Measurements from ENCODE around the genes RAB17 and RBM44.

DNA sequence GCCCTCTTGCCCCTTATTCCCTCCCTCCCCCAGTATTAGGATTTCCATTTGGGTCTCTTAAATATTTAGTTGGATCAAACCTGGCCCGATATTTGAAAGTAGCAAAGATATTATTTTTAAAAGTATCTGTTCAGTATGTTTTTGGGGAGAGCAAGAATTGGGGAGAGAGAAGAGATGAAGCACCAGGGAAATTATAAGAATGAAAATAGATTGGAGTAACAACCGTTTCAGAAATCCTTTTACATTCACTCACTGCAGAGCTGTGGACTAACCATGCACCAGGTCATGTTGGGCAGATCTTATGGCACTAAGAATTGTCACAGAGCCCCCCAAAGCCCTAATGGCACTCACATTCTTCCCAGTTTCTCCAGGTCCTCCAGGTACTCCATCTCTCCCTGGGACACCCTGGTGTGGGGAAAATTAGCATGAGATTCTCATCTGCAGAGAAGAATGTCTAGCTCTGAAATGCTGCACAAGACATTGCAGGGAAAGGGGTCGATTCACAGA lies 56.9 kb downstream of the COL6A3 start:
- RRBS: no CpG with 5 or more reads among the region's 3 CpGs

DNA sequence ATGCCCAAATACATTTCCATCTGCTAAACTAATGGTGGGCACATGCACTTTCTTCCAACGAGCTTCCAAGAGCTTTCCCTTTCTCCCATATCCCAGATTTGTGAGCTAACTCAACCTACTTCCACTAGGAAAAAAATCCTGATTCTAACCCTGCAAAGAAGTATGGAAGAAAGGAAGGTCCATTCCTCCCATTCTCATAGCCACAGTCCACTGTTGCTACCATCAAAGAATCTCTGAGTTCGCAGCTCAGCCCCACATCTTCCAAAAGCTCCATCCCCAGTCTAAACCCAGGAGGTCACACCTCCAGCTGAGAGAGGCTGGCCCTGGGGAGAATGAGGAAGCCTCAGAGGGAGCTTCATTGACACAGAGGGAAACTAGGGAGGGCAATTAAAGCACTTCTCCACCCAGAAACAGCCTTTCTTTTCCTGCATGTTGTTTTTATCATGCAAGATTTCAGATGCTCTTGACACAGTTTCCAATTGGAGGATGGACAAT lies 51.5 kb downstream of the COL6A3 start:
- RRBS: no CpG with 5 or more reads among the region's 2 CpGs

GRCh38 chr2:237449075-237449882 lies 35.3 kb upstream of the COL6A3 start:
- RRBS: no CpG with 5 or more reads among the region's 14 CpGs

DNA sequence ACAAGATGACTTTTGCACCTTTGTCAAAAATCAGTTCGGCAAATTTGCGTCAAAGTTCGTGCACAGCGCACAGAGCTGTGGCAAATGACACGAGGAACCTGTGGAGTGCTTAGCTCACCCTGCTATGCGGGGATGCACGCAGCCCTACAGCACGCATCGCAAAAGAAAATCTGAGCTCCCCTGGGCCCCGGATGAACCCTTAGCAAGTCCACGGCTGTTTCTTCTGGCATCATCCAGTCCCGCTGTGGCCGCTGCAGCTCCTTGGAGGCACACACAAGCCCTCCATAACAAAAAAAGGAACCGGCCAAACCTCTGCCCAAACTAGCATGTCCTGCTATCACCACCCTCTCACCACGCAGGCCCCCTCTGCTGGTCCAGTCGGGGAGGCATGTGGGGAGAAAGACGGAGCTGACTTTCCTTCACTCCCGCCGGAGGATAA lies 35.6 kb upstream of the MLPH start:
- RRBS: 43% methylated on average over 3 of the region's 19 CpGs

- RRBS: 92% methylated on average over 7 of the region's 11 CpGs
Observed at GRCh38 chr2:237473462-237473901, 13.6 kb upstream of the MLPH start.

DNA sequence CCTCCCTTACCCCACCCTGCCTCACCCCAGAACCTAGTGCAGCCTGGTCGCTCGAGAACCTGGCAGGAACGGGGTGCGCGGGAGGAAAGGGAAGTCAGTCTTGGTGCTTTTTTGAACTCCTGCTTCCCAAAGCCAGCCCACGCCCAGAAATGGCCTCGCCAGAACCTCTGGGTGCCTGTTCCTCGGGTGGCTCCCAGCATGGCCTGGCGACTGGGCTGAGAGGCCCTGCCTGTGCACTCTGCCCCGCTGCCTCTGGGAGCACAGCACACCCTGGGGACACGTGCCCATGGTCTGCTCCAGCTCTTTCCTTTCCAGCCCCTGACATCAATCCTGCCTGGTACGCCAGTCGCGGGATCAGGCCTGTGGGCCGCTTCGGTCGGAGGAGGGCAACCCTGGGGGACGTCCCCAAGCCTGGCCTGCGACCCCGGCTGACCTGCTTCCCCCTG lies 346 bp downstream of the PRLH start:
- RRBS: no CpG with 5 or more reads among the region's 20 CpGs

- RRBS: 19% methylated on average over 3 of the region's 17 CpGs
Observed at GRCh38 chr2:237589980-237590895, at the start of gene RAB17. TSS of gene RAB17 (minus strand) at chr2:237590734.

- RRBS: no CpG with 5 or more reads among the region's 1 CpG
Observed at GRCh38 chr2:237618632-237618831, 8.9 kb upstream of the LRRFIP1 start.

GRCh38 chr2:237661906-237662540 lies 34.6 kb downstream of the LRRFIP1 start:
- RRBS: no CpG with 5 or more reads among the region's 14 CpGs

- RRBS: 69% methylated on average over 3 of the region's 15 CpGs
Observed at GRCh38 chr2:237733834-237734560, 64.6 kb upstream of the RBM44 start.

- RRBS: no CpG with 5 or more reads among the region's 5 CpGs
Observed at GRCh38 chr2:237740786-237741076, 57.8 kb upstream of the RBM44 start.

- RRBS: no CpG with 5 or more reads among the region's 2 CpGs
Observed at GRCh38 chr2:237782160-237782416, 16.5 kb upstream of the RBM44 start.

DNA sequence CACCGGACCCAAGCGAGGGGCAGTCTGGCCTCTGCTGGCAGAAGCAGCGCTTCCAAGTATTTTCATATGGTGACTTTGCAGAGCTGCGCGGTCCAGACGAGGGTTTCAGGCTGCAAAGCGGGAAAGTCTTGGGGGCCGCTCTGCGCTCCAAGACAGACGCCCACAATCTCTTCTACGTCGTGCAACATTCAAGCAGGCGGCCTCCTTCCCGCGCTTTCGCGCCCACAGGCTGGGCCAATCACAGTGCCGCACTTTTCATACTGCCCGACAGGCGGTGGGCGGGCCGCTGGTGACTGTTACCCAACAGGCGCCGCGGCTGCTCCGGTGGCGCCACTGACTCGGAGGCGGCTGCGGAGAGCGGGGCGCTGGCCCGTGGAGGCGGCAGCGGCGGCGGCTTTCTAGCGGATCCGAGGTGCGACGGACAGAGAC lies at the start of gene RBM44:
Gene RBM44 (plus strand): TSS at position 330 of the 429 bp plus-strand sequence.
- RRBS: 95% methylated on average over 1 of the region's 41 CpGs

DNA sequence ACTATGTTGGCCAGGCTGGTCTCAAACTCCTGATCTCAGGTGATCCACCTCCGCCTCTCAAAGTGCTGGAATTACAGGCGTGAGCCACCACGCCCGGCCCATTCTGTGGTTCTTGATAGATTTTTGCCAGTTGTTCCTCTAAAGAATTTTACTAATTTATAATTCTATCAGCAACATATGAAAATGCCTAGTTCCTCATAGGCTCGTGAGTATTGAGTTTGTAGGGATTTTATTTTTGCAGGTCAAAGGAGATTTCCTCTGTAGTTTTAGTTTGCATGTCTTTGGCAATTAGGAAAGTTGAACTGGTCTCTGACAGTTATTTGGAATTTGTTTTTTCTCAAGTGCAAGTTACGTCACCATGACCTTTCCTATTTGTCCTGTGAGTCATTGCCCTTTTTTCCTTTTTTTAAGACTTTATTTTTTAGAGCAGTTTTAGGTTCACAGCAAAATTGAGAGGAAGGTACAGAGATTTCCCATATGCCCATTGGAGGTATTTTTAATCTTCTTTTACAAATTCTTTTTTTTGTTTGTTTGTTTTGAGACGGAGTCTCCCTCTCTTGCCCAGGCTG lies 28.9 kb downstream of the RAMP1 start:
- RRBS: no CpG with 5 or more reads among the region's 7 CpGs

GRCh38 chr2:237901965-237902630 lies 42.7 kb downstream of the RAMP1 start:
- RRBS: no CpG with 5 or more reads among the region's 16 CpGs

- RRBS: 2% methylated on average over 31 of the region's 50 CpGs
Observed at GRCh38 chr2:238159093-238159615, 384 bp downstream of the ERFE start.

GRCh38 chr2:238169245-238169703 lies 10.5 kb downstream of the ERFE start:
- RRBS: no CpG with 5 or more reads among the region's 4 CpGs

DNA sequence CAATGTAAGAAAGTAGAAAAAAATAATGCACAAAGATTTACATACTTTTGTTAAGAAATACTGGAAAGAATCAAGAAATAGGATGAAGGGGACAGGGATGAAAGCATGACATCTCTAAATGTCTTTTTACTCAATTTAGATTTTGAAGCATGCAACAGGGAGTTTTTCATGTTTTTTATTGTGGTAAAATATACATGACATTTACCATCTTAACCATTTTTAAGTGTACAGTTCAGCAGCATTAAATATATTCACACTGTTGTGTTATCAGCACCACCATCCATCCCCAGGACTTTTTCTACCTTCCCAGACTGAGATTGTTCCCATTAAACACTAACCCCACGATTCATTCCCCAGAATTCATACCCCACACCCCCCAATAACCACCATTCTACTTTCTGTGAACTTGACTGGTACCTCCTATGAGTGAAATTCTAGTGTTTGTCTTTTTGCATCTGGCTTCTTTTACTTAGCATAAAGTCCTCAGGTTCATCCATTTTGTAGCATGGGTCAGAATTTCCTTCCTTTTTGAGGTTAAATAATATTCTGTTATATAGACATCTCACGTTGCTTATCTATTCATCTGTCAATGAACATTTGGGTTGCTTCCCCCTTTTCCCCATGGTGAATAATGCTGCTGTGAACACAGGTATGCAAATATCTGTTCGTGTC lies 18.5 kb downstream of the ERFE start:
- RRBS: no CpG with 5 or more reads among the region's 3 CpGs

- RRBS: no CpG with 5 or more reads among the region's 7 CpGs
Observed at GRCh38 chr2:238199639-238200186, 3.8 kb downstream of the ILKAP start.

- RRBS: no CpG with 5 or more reads among the region's 8 CpGs
Observed at GRCh38 chr2:238247925-238248567, 8.2 kb upstream of the HES6 start.

All from aortic smooth muscle cell (primary cell).